ENCODE data around the genes OR1L8 and ZBTB26.

DNA sequence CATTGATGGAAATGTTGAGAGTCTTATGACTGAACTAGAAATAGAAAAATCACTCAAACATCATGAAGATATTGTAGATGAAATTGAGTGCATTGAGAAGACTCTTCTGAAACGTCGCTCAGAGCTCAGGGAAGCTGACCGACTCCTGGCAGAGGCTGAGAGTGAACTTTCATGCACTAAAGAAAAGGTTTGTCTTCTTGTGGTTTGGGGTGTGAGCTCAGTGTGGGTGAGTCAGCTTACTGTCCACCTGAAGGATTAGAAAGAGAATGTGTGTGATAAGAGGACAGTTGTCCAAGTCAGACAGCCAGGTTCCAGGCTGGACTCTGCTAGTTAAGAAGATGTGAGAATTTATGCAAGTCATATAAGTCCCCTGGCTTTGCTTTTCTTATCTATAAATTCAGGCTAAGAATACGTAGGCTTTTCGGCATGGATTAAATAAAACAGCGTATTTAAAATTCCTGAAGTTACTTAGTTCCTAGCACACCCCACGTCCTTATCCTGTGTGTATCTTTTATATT, 46.9 kb downstream of the RAB14 start:
- RAMPAGE, long total RNA, result no peak
- RRBS, result no CpG with 5 or more reads among the region's 7 CpGs

GRCh38 chr9:121157463-121158376, 43.9 kb downstream of the RAB14 start:
- RAMPAGE, long total RNA, result no peak
- RRBS, result no CpG with 5 or more reads among the region's 7 CpGs

GRCh38 chr9:121200823-121201514, 700 bp downstream of the RAB14 start:
- RAMPAGE, long total RNA, result no peak
- RRBS, result 3% methylated on average over 20 of the region's 67 CpGs

DNA sequence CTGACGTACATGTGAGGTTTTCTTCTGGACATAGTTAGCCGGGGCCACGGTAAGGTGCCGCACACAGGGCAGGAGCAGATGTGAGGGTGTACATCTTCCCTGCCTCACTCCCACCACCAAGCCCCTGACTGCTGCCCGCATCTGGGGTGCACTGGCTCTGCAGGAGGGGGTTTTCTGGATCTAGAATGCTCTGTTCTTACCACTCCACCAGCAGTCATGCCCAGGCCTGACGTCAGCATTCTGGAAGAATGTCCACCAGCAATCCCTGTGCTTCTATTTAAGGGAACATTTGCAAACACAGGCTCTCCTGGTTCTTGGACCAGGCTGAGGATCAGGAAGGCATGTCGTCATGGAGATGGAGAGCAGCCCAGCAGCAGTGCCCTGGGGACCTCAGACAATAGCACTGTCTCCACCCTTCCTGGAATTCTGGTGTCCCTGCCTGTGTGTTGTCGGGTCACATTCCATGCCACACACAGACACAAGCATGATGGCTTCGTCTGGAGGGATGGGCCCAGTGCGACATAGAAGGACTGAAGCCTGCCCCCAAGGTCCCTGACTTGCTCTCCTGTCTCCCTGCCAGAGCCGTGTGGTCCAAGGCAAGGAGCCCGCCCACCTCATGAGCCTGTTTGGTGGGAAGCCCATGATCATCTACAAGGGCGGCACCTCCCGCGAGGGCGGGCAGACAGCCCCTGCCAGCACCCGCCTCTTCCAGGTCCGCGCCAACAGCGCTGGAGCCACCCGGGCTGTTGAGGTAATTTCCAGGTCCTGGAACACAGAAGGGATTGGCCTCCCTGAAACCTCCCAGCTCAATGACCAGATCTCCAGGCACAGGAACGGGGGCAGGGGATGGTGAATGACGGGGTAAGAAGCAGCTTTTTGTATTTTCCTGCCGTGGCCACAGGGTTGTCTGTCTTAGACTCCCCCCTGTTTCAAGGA, 43.9 kb downstream of the STOM start:
- RAMPAGE, long total RNA, result no peak
- RRBS, result no CpG with 5 or more reads among the region's 24 CpGs

DNA sequence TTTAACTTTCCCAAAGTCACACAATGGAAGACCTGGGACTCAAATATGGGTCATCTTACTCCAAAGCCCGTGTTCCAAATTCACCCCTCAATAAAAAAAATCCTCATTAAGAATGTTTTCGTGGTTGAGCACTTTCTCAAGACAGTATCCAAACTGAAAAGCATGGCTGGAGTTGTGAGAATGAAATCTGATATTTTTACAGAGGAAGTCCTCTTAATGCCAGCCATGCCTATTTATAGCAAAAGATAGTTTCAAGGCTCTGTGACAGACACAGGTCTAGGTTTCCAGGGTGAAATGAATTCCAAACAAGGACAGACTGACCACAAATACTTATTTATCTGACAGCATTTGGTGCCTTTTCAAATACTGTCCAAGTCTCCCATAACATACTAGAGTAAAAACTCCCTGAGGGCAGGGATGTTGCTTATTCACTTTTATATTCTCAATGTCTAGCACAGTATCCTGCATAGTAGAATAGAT, 10.3 kb downstream of the STOM start:
- RAMPAGE, long total RNA, result no peak
- RRBS, result no CpG with 5 or more reads among the region's 2 CpGs

GRCh38 chr9:121364043-121364583, 5.9 kb downstream of the STOM start:
- RAMPAGE, long total RNA, result no peak
- RRBS, result no CpG with 5 or more reads among the region's 6 CpGs

- RAMPAGE, long total RNA, result no peak
- RRBS, result no CpG with 5 or more reads among the region's 8 CpGs
These were observed 1.2 kb downstream of the STOM start for GRCh38 chr9:121368763-121369247.

DNA sequence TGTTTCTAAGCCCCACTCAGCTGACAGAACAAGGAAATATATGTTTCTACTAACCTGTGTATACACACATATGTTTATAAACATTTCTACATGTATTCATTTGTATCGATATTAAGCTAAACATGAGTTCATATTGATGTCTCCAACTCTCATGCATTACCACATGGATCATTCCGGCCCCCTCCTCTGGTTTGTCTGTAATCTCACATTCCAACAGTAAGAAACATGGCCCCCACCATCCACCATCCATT, 39.8 kb upstream of the STOM start:
- RAMPAGE, long total RNA, result no peak
- RRBS, result no CpG with 5 or more reads among the region's 2 CpGs

DNA sequence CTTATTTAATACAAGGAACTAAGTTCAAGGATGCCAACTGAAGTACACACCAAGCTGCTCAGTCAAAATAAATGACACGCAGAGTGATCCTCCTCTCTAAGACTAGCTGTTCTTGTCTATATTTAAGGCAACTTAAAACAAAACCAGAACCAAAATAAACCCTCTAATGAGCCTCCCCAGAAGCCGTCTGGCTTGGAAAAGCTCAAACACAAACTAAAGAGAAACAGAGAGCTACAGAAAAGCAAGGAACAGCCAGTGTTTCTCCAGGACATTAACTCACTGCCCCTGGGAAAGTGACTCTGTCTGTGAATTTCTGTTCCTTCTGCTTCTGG, 15.0 kb downstream of the GGTA1 start:
- RAMPAGE, long total RNA, result no peak
- RRBS, result no CpG with 5 or more reads among the region's 2 CpGs

DNA sequence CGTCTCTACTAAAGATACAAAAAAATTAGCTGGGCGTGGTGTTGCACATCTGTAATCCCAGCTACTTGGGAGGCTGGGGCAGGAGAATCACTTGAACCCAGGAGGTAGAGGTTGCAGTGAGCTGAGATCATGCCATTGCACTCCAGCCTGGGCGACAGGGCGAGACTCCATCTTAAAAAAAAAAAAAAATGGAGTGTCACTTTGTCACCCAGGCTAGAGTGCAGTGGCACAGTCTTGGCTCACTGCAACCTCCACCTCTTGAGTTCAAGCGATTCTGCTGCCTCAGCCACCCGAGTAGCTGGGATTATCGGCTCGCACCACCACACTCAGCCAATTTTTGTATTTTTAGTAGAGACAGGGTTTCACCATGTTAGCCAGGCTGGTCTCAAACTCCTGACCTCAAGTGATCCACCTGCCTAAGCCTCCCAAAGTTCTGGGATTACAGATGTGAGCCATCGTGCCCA, 30.9 kb upstream of the GGTA1 start:
- RAMPAGE, long total RNA, result no peak
- RRBS, result no CpG with 5 or more reads among the region's 9 CpGs

DNA sequence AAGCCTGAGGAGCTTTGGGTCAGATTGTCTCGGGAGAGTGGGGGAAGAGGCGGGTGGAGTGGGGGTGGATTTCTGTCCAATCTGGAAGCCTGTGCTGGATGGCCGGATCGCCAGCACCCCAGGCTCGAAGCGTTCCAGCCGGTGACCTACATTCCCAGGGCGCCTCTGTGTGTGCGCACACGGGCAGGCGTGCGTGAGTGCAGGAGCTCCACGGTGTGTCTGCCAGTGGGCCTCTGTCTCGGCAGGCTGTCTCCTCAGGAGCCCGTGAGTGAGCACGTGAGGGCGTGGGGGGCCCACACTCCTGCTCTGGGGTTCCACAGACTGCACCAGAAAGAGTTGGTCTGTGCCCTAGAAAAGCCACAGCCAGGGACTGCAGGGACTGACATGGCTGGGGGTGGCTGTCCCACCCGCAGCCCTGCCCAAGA, 74.2 kb upstream of the DAB2IP start:
- RAMPAGE, long total RNA, result no peak
- RRBS, result 13% methylated on average over 4 of the region's 18 CpGs

- RAMPAGE, long total RNA, result no peak
- RRBS, result no CpG with 5 or more reads among the region's 27 CpGs
These were observed 1.0 kb downstream of the DAB2IP start for GRCh38 chr9:121652133-121653182.

GRCh38 chr9:121717800-121718653, 66.6 kb downstream of the DAB2IP start:
- RAMPAGE, long total RNA, result no peak
- RRBS, result no CpG with 5 or more reads among the region's 23 CpGs

DNA sequence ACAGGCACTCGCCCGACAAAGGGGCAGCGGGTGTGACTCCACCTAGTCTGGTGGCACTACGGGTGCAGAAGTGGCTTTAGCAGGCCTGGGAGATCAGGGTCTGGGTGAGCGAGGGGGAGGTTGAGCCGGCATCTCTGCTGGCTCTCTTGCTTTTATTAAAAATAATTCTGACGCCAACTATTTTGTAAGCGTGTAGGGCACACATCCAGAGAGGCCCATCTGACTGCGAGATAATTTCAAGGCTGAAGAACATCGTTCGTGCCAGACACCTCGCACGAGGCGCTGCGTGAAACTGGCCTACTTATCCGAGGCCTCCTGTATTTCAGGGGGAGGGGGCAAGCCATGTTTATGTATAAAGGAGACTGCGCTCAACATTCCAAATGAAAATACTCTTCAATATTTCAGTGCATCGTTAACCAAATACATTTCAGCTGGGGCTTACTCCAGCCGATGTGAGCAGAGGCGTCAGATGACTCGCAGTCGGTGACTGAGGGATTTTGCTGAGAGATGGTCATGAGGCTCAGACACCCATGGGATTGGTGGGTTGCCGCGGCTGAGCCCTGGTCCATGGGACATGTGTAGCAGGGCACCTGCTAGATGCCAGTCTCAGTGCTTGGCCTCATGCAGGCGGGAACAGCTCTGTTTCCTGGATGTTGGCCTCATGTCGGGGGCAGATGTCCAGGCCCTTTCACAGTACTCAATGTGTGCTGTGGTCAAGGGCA, 201.4 kb downstream of the DAB2IP start:
- RAMPAGE, long total RNA, result no peak
- RRBS, result no CpG with 5 or more reads among the region's 26 CpGs

DNA sequence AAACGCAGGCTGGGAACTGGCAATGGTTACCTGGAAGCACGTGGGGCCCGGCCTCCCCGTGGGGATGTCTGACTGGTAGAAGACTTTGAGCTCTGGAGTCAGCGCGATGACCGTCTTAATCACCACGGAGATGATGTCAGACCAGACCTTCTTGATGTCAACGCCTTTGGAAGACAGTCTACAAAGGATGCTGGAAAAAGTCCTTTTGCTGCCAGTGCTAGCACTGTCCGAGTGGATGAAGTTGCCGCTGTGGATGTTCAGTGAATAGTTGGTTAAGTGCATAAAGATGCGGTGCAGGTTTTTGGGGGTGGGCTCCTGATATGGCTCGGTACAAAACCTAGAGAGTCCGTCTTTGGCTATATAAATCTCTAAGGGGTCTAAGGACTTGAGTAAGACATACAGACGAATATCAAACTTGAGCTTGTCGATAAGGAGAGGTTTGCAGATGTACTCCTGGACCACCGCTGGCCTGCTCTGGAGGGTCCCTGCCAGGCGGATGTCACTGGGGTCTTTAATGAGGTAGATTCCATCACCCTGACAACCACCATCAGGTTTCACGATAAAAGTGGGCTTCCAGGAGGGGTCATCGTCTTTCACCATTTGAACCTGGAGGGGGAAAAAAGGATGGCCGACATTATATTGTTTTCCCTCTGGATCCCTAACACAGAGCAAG, 103.8 kb downstream of the TTLL11 start:
- RAMPAGE, long total RNA, result no peak
- RRBS, result 26% methylated on average over 3 of the region's 21 CpGs

DNA sequence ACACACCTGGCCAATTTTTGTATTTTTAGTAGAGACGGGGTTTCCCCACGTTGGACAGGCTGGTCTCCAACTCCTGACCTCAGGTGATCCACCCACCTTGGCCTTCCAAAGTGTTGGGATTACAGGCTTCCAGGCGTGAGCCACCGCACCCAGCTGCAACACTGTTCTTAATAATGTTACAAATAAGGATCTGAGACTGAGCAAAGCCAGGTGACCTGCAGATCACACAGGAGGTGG, 91.9 kb downstream of the TTLL11 start:
- RAMPAGE, long total RNA, result no peak
- RRBS, result no CpG with 5 or more reads among the region's 4 CpGs

DNA sequence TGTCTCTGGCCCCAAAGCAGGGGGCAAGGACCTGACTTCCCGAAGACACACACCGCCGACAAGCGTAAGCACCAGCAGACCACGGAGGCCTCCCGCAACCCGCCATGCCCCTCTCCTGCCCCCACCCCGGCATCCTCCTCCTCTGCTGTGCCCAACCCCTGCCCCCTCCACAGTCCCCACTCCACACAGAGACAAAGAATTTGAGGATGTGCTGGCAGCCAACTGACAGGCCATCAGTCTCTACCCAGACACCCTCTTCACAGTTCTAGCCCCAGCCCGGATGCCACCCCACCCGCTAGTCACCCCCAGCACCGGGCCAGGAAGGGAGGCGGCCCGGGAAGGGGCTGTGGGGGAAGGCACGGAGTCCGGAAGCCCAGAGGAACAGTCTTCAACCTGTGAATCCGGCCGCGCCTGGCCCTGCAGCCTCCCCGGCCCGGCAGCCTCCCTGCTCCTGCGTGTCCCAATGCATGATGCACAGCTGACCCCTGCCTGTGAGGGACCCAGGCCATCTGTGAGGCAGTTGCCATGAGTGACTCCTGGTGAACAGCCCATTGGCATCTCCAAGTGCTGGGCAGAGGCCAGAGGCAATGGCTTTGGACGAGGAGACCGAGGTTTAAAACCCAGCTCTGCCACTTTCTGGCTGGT, 31.2 kb downstream of the NDUFA8 start:
- RAMPAGE, long total RNA, result no peak
- RRBS, result 49% methylated on average over 4 of the region's 23 CpGs

- RAMPAGE, long total RNA, result no peak
- RRBS, result 31% methylated on average over 2 of the region's 6 CpGs
These were observed 28.4 kb downstream of the NDUFA8 start for GRCh38 chr9:122131204-122131598.

GRCh38 chr9:122583219-122583804, at the start of gene OR1L8:
OR1L8 (minus strand) TSS chr9:122583384.
- RAMPAGE, long total RNA, result no peak
- RRBS, result no CpG with 5 or more reads among the region's 8 CpGs

DNA sequence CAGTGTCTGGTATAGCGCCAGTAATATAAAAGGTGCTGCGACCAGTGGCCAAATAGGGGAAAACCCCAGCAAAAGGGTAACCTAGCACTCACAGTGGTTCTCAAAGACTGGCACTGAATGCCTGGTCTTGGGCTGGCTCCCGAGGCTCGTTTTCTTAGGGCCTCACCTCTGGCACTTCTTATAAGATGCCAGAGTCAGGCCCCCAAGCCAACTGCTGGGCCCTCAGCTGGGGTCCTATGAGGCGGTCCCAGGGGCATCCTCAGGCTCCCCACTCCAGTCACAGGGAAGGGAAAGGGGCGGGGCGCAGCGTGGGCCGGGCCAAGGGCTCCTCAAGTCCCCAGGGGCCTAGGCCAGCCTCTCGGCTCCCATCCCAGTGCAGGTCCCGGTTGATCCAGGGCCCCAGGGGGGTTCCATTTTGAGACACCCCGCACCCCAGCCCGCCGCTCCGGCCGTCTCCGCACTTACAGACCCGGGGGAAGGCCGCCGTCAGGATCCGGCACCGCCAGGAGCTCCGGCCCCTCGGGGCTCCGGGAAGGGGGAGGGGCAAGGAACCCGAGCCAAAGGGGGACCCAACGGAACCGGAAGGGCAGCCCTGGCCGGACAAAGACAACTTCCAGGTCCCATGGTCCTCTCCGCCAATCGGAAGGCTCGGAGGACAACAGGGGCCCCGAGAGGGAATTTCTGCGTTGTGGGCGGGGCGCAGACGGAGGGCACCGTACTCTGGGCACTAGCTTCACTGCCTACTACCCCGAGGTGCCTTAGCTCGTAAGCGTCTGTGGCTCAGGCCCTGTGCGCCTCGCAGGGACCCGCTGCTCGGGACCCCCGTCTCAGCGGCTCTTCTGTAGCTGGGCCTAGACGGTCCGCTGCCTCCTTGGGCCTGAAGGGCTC, at the start of gene ZBTB26:
Gene ZBTB26 (minus strand): TSS at position 541 of the 888 bp plus-strand sequence.
- RAMPAGE, long total RNA, result start-site peak on the plus strand centred at position 705 of the sequence, 70 bp wide, 27 and 73 reads in 2 replicates
- RRBS, result 4% methylated on average over 11 of the region's 49 CpGs